ENCODE measurements around a stretch of chr12.

DNA sequence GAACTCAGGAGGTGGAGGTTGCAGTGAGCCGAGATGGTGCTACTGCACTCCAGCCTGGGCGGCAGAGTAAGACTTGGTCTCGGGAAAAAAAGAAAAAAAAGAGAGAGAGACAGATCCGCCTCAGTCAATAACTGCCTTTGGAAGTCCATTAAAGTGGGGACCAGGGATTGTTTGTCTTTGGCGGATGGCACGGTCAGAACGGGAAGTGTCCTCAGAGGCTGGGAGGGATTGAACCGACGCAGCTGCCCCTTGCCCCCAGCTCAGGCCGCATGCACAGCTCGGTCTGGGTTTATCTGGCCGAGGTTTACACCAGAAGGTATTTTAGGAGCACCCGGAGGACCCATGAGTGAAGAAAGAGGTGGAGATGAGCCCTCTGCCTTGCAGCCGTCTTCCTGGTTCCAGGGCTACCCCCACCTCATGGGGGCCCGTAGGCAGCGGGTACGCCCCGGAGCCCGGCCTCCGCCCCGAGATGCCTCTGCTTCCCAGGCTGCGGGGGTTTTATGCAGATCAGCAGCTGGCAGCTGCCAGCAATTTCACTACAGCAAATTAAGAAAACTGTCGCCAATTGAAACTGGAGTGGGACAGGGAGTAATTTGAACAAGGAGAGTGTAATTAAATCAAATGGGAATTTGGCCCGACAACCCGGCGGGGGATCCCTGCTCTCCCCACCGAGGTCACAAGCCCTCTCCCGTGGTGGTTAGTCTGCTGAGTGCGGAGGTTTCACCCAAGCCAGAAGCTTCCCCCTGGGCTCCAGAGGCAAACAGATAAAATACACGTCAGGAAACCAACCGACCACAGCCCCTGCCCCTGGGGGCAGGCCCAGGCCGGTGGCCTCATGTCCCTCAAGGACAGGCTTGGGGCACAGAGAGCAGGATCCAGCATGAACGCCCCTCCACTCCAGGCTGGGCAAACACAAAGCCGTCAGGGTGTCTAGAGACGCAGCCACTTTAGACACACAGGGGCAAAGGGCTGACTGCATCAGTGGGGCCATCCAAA, 54.1 kb downstream of the TESC start:
- RRBS: 87% methylated on average over 5 of the region's 35 CpGs

- RRBS: 80% methylated on average over 3 of the region's 16 CpGs
These were observed 35.8 kb downstream of the TESC start for GRCh38 chr12:117063109-117064103.

- RRBS: no CpG with 5 or more reads among the region's 17 CpGs
These were observed 30.1 kb downstream of the TESC start for GRCh38 chr12:117069026-117069693.

- RRBS: 74% methylated on average over 3 of the region's 8 CpGs
These were observed 8.3 kb downstream of the TESC start for GRCh38 chr12:117090840-117091349.

DNA sequence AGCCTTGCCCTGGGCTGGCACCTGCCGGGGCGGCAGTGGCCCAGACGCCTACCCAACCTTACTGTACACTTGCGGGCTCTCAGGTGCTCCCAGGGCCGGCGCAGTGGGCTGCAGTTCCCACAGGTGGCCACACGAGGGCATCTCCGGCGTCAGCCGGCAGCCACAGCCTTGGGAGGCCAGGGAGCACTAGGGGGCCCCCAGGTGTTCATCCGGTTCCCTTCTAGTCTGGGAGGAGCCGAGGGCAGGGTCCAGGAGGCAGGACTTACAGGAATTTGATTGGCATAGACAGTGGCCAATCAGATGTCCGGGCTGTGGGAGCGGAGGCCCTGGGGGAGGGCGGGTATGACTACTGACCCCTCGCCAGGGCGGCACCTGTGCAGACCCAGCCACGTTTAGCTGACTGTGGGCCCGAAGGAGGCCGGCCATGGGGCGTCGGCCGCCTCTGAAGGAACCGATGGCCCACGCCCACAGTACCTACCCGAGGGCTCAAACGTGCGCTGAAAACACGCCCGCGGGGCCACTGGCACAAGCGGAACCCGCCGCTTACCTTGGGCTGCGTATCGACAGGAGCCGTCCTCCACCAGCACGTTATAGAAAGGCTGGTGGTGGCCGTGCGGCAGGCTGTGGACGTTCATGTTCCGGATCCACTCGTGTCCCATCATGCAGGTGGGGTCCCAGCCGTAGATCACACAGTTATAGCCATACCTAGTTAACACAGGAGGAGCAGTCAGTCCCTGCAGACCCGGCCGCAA, 34.9 kb downstream of the FBXO21 start:
- RRBS: 68% methylated on average over 18 of the region's 46 CpGs

DNA sequence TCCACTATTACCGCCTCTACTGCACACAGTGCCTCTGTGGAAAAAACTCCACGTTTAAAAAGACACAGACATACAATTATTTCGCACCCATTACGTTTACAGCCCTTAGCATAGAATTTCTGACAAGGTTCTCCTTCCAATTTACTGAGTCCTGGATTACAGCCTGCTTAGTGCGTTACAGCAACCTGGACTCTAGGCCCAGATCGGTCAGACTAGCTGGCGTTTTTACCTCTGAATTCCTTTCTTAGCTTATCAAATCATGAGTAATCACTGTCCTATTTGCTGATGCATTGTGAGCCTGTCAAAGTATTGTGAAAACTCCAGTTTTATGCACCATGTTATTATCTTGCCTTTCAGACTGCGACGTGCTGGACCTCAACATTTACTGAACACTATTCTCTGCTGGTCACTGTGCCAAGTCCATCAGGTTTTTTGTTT, 31.4 kb downstream of the FBXO21 start:
- RRBS: no CpG with 5 or more reads among the region's 9 CpGs

DNA sequence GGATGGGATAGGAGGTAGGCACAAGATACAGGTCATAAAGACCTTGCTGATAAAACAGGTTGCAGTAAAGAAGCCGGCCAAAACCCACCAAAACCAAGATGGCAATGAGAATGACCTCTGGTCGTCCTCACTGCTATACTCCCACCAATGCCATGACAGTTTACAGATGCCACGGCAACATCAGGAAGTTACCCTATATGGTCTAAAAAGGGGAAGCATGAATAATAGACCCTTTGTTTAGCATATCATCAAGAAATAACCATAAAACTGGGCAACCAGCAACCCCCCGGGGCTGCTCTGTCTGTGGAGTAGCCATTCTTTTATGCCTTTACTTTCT, 64.7 kb downstream of the TAOK3 start:
- RRBS: no CpG with 5 or more reads among the region's 4 CpGs

DNA sequence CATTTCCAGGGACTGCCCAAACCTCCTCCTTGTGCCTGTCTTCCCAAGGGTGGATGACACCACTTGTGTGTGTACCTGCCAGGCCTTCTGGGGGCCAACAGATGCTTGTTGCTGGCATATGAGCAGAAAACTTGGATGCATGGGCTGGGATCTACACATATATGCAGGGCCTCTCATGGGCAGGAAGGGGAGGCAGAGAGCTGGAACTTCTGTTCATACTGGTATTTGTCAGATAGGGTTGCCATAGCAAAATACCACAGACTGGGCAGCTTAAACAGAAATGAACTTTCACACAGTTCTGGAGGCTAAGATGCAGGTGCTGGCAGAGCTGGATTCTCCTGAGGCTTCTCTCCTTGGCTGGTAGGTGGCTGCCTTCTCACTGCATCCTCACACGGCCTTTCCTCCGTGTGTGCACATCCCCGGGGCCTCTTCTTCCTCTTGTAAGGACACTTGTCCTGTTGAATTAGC, 121.8 kb downstream of the SUDS3 start:
- RRBS: no CpG with 5 or more reads among the region's 3 CpGs

GRCh38 chr12:119179234-119179936, 654 bp downstream of the HSPB8 start:
- RRBS: no CpG with 5 or more reads among the region's 19 CpGs

GRCh38 chr12:119203974-119204534, 25.3 kb downstream of the HSPB8 start:
- RRBS: no CpG with 5 or more reads among the region's 3 CpGs

DNA sequence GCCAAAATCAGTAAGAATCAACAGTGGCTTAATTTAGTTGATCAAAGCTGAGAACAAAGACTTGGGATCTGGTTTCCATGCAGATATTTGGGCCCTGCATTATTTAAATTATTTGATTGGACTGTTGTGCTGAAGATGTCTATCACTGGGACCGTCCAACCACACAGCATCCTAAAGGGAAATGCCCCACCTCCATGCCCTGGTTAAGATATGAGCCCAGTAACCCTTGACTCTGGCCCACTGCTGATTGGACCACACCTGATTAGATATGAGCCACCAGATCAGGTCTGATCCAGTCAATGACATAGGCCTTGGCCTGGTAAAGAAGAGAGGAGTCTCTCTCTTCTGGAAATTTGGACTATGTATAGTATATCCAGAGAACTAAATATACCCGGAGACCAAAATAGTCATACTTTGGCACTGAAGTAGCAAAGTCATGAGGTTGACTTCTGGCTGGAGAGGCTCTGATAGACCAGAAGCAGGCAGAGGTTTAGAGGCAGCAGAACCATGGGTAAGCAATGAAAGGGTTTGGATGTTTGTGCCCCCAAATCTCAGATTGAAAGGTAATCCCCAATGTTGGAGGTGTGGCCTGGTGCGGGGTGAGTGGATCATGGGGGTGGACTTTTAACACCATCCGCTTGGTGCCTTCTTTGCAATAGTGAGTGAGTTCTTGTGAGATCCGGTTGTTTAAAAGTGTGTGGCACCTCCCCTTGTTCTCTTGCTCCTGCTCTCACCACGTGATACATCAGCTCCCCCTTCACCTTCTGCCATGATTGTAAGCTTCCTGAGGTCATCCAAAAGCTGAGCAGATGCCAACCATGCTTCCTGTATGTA, 68.4 kb downstream of the HSPB8 start:
- RRBS: no CpG with 5 or more reads among the region's 6 CpGs

GRCh38 chr12:119671001-119672015, 3.4 kb downstream of the PRKAB1 start:
- RRBS: no CpG with 5 or more reads among the region's 12 CpGs

GRCh38 chr12:119713504-119714060, 45.6 kb downstream of the PRKAB1 start:
- RRBS: no CpG with 5 or more reads among the region's 9 CpGs

- RRBS: 59% methylated on average over 4 of the region's 15 CpGs
These were observed 22.7 kb downstream of the RAB35 start for GRCh38 chr12:120093721-120094439.

- RRBS: 97% methylated on average over 10 of the region's 33 CpGs
These were observed 17.6 kb downstream of the RAB35 start for GRCh38 chr12:120098831-120099474.

GRCh38 chr12:120100455-120101079, 16.0 kb downstream of the RAB35 start:
- RRBS: 92% methylated on average over 12 of the region's 24 CpGs

- RRBS: no CpG with 5 or more reads among the region's 26 CpGs
These were observed 2.0 kb upstream of the RAB35 start for GRCh38 chr12:120118212-120119324.

DNA sequence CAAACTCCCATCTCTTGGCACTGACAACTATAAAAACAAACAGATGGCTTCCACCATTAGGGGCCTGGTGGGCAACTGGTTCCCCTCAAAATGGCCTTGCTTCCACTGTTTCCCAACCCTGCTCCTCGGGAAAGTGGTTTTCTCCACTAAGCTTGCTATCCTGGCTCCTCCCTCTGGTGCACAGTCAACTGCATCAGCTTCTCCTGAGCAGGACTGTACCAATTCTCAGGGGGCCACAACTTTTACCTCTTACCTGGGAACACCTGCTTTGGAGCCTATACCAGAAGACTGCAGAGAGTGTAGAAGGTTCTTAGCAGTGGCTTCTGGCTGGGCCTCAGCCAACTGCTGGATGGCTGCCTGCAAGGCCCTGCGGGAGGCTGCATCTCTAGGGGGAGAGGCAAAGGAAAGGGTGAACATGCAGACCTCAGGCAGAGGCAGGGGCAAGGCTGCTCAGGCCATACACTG, 10.6 kb downstream of the GCN1 start:
- RRBS: no CpG with 5 or more reads among the region's 2 CpGs

GRCh38 chr12:120199353-120199733, 1.6 kb downstream of the RPLP0 start:
- RRBS: no CpG with 5 or more reads among the region's 7 CpGs

- RRBS: no CpG with 5 or more reads among the region's 39 CpGs
These were observed 23.3 kb upstream of the RPLP0 start for GRCh38 chr12:120223716-120225197.

All from PFSK-1 (cell line).